SK-N-SH (cell line): ENCODE data around the gene PAPOLA.

- RRBS: 1% methylated on average over 22 of the region's 67 CpGs
CAGE:
- cytosol, long polyA plus RNA: start-site peak on the plus strand at chr14:96502403-96502431, 47 and 123 reads in 2 replicates; start-site peak on the plus strand at chr14:96502555-96502589, 19 and 20 reads in 2 replicates
- long polyA plus RNA: start-site peak on the plus strand at chr14:96502403-96502433, 67 and 106 reads in 2 replicates; start-site peak on the plus strand at chr14:96502535-96502574, 24 and 21 reads in 2 replicates
- nucleus, long polyA plus RNA: start-site peak on the plus strand at chr14:96502409-96502419, 17 and 38 reads in 2 replicates
These were observed at the start of gene PAPOLA for GRCh38 chr14:96501999-96502656. PAPOLA (plus strand) TSS chr14:96502382.

DNA sequence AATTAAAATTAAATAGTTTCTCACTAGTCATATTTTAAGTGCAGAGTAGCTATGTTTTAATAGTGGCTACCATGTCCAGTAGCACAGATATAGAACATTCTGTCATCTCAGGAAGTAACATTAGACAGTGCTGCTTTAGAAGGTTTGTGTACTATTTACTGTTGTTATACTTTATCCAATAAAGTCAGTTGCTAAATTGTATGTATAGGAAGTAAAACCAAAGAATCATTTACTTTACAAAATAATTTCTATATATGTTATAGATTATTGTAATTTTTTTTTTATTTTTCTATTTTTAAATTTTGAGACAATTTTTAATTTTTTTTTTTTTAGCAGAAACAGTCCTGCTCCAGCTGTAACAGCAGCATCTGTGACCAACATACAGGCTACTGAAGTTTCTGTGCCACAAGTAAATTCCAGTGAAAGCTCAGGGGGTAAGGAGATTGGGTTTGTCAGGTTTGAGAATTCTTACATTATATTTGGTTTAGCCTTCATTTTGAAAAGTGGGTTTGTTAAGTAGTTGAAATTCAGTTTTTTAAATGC is 53.4 kb downstream of the PAPOLA start:
CAGE:
- cytosol, long polyA plus RNA: no peak
- long polyA plus RNA: no peak
- nucleus, long polyA plus RNA: start-site peak on the plus strand centred at position 133 of the sequence, 182 bp wide, 43 and 29 reads in 2 replicates

DNA sequence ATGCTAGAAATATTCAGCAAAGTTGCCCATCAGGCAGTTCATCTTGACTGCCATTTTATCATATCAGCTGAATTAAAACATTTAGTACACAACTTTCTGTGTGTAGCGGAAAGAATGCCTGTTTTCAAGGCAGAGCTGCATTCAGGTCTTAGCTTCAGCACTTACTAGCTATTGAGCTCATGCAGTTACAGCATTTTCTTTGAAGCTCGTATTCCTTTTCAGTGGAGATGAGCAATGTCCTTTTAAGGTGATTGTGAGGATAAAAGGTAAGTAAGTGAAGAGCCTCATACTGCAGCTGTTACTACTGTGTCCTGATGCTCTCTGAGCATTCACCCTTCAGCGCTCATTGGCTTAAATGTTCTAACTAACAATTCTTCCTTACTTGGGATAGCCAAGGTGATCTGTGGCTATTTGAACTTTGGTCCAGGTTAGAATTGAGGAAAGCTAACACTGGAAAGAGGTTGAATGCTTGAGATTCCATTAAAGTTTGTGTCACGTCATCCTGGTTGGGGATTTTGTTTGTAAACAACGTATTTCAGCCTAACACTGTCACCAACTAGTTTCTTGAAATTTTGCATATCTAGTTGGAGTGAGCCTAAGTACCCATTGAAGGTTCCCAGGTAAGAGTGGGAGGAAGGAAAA is 71.4 kb downstream of the PAPOLA start:
- RRBS: no CpG with 5 or more reads among the region's 5 CpGs
CAGE:
- cytosol, long polyA plus RNA: no peak
- long polyA plus RNA: no peak
- nucleus, long polyA plus RNA: no peak

GRCh38 chr14:96663557-96663847 is 133.7 kb upstream of the VRK1 start:
- RRBS: no CpG with 5 or more reads among the region's 10 CpGs
CAGE:
- cytosol, long polyA plus RNA: no peak
- long polyA plus RNA: no peak
- nucleus, long polyA plus RNA: no peak

- RRBS: no CpG with 5 or more reads among the region's 9 CpGs
CAGE:
- cytosol, long polyA plus RNA: no peak
- long polyA plus RNA: no peak
- nucleus, long polyA plus RNA: no peak
These were observed 1133.8 kb downstream of the BCL11B start for GRCh38 chr14:98138089-98138699.

- RRBS: no CpG with 5 or more reads among the region's 16 CpGs
CAGE:
- cytosol, long polyA plus RNA: no peak
- long polyA plus RNA: no peak
- nucleus, long polyA plus RNA: no peak
These were observed 1061.8 kb downstream of the BCL11B start for GRCh38 chr14:98209949-98210891.

DNA sequence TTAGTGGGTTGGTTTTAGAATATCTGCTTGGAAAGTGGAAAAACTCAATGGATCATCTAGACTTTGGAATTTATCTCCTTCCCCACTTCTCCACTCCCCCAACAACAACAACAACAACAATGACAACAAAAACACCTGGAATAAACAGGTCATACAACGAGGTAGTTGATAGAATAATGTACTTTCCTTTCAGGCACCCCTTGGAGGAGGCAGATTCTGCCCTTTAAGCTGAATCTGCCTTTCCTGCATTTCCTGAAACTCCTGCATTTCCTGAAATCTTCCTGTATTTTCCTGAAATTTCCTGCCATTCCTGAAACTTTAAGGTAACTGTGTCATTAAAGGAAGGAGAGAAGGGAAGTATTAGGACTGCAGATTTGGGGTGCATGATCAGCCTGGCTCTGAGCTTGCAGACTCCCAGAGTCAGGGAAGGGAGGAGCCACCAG is 998.8 kb downstream of the BCL11B start:
- RRBS: no CpG with 5 or more reads among the region's 1 CpG
CAGE:
- cytosol, long polyA plus RNA: no peak
- long polyA plus RNA: no peak
- nucleus, long polyA plus RNA: no peak

GRCh38 chr14:98483565-98483785 is 788.5 kb downstream of the BCL11B start:
- RRBS: no CpG with 5 or more reads among the region's 1 CpG
CAGE:
- cytosol, long polyA plus RNA: no peak
- long polyA plus RNA: no peak
- nucleus, long polyA plus RNA: no peak

- RRBS: no CpG with 5 or more reads among the region's 36 CpGs
CAGE:
- cytosol, long polyA plus RNA: no peak
- long polyA plus RNA: no peak
- nucleus, long polyA plus RNA: no peak
These were observed 80.0 kb downstream of the BCL11B start for GRCh38 chr14:99191583-99192756.

GRCh38 chr14:99217416-99218007 is 54.5 kb downstream of the BCL11B start:
- RRBS: no CpG with 5 or more reads among the region's 9 CpGs
CAGE:
- cytosol, long polyA plus RNA: no peak
- long polyA plus RNA: no peak
- nucleus, long polyA plus RNA: no peak

DNA sequence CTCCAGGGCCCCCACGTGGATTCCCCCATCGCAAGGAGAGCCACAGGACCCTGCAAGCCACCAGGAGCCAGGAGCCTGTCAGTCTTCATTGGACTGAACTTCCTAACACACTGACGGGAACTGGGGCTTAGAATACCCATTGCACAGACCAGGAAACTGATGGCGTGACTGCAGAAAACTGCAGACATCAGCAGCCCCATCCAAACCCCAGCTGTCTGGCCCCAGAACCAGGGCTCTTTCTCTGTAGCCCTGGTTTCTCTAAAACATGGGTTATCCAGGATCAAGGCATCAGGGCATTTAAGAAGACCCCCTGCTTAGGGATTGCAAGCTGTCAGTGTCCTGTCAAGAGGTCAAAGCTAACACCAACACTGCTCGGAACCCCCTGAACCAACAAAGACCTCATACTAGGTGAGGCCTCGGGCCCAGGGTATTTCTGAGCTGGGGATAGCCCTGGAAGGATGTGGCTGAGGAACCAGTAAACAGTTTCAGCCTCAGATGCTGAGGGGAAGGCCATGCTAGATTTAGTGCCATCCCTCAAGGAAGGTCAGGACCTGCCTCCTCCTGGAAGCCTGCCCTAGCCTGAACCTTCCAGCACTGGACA is 39.3 kb downstream of the BCL11B start:
- RRBS: no CpG with 5 or more reads among the region's 6 CpGs
CAGE:
- cytosol, long polyA plus RNA: no peak
- long polyA plus RNA: no peak
- nucleus, long polyA plus RNA: no peak

GRCh38 chr14:99243264-99243939 is 28.6 kb downstream of the BCL11B start:
- RRBS: no CpG with 5 or more reads among the region's 8 CpGs
CAGE:
- cytosol, long polyA plus RNA: no peak
- long polyA plus RNA: no peak
- nucleus, long polyA plus RNA: no peak

DNA sequence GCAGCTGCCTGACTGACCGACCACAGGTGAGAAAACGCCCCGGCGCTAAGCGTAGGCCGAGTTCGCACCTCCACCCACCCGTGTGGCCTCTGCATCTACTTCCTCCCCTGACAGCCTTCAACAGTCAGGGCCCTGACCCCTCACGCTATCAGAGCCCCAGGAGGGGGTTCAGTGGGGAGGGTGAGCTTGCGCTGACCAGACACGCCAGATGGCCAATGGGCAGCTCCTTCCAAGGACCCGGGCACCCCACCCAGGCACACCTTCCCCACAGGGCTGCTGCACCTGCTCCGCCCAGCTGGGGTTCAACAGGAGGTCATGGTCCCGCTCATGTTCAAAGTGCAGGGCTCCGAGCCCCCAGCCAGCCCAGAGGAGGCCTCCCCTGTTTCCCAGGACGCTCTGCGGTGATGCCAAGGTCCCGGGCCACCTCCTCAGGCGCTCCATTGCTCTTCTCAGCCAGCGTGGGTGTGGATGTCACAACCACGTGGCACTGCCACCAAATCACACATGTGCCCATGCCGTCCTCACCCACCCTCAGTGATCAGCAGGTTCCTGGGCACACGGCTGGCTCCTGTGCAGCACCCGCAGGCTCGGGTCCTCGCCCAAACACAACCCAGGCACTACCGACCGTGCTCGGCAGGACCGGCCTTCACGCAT is 48.8 kb upstream of the BCL11B start:
- RRBS: no CpG with 5 or more reads among the region's 31 CpGs
CAGE:
- cytosol, long polyA plus RNA: no peak
- long polyA plus RNA: no peak
- nucleus, long polyA plus RNA: no peak

DNA sequence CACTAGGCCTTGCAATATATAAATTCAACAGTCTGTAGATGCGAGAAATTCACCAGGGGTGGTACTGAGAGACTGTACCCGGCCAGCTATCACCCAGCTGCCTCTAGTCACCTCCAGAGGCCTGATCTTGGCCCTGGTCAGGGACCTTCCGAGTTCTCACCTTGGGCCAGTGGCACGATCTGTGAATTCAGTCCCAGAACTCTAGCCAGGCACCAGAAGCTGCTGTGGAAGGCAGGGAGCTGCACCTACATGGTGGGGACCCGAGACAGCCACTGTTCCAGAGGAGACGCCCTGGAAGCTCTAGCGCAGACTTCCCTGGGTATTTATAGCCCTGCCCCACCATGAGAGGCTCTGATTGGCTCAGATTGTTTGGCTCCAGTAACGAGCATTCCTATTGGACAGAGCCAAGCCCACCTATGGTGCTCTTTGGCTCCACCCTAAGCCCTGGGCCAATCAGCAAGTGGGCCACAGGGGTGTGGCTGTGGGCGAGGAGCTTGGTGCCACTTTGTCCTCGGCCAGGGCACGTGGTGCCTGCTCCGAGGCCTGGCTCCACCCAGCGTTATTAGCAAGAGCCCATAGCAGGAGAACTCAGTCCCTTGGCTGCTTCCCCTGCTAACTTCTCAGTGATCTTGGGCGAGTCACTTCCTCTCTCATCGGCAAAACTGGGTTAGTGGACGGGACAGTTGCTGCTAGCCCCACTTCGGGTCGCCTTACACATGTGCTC is 88.9 kb upstream of the BCL11B start:
- RRBS: no CpG with 5 or more reads among the region's 18 CpGs
CAGE:
- cytosol, long polyA plus RNA: no peak
- long polyA plus RNA: no peak
- nucleus, long polyA plus RNA: no peak

GRCh38 chr14:99546254-99546690 is 57.7 kb downstream of the CCDC85C start:
- RRBS: no CpG with 5 or more reads among the region's 8 CpGs
CAGE:
- cytosol, long polyA plus RNA: no peak
- long polyA plus RNA: no peak
- nucleus, long polyA plus RNA: no peak

- RRBS: no CpG with 5 or more reads among the region's 14 CpGs
CAGE:
- cytosol, long polyA plus RNA: no peak
- long polyA plus RNA: no peak
- nucleus, long polyA plus RNA: no peak
These were observed 51.3 kb downstream of the CCDC85C start for GRCh38 chr14:99552516-99553285.

GRCh38 chr14:99565296-99565802 is 38.7 kb downstream of the CCDC85C start:
- RRBS: 60% methylated on average over 1 of the region's 5 CpGs
CAGE:
- cytosol, long polyA plus RNA: no peak
- long polyA plus RNA: no peak
- nucleus, long polyA plus RNA: no peak

- RRBS: 85% methylated on average over 2 of the region's 22 CpGs
CAGE:
- cytosol, long polyA plus RNA: no peak
- long polyA plus RNA: no peak
- nucleus, long polyA plus RNA: no peak
These were observed 37.9 kb downstream of the CCDC85C start for GRCh38 chr14:99565803-99566736.

DNA sequence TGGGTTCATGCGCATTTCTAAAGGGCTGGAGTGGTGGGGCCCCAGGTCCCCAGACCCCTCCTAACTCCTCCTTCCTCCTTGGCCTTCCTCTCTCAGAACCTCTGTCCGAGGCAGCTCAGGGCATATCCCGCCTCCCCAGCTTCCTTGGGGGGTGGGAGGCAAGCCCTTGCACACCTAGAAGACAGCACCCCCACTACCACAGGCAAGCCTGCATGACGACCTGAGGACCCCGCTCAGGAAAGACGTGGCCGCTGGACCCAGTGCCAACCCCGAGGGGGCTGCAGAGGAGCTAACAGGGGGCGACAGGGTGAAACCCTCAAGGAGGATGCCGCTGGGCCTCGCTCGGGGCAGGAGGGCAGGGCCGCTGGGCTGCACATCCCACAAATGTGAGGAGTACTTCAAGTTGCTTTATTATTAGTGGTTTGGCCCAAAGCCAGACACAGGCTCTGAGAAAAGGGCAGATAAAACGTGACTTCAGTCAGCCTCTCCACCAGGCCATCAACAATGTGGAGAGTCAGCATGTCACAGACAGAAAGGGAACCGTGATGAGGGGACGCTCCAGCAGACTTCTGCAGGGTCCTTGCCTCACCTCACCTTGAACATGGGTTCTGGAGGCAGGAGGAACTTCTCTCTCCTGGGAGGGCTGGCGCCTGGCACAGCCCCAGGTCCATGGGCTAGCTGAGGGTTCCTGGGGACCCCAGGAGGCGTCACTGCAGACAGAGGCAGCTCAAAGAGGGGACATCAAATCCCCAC is 35.5 kb downstream of the CCDC85C start:
- RRBS: no CpG with 5 or more reads among the region's 18 CpGs
CAGE:
- cytosol, long polyA plus RNA: no peak
- long polyA plus RNA: no peak
- nucleus, long polyA plus RNA: no peak

DNA sequence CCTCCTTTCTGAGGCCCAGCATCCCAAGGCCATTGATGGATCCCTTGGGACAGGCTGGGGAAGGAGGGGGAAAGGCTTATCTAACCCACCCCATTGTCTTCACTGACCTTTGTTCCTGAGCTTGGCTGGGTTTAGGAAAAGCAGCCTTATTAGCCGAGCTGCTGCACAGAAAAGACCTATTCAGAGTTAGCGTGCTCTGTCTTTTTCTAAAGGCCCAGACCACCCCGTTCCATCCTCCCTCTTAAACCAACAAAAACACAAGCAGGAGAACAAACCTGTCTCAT is 5.1 kb downstream of the CCDC85C start:
- RRBS: no CpG with 5 or more reads among the region's 3 CpGs
CAGE:
- cytosol, long polyA plus RNA: no peak
- long polyA plus RNA: no peak
- nucleus, long polyA plus RNA: no peak